Mammary microvascular endothelial cell (primary cell): ENCODE data around the genes CLEC6A, CLEC4D and RIMKLB.

GRCh38 chr12:6978429-6979341 is 8.0 kb downstream of the EMG1 start:
- RAMPAGE, long total RNA: no peak

GRCh38 chr12:7018898-7018990 is 468 bp upstream of the LPCAT3 start:
- RAMPAGE, long total RNA: no peak

GRCh38 chr12:7065073-7065428 is 4.5 kb downstream of the C1S start:
- RAMPAGE, long total RNA: no peak

- RAMPAGE, long total RNA: no peak
Observed at GRCh38 chr12:7090693-7091259, 1.5 kb downstream of the C1R start.

DNA sequence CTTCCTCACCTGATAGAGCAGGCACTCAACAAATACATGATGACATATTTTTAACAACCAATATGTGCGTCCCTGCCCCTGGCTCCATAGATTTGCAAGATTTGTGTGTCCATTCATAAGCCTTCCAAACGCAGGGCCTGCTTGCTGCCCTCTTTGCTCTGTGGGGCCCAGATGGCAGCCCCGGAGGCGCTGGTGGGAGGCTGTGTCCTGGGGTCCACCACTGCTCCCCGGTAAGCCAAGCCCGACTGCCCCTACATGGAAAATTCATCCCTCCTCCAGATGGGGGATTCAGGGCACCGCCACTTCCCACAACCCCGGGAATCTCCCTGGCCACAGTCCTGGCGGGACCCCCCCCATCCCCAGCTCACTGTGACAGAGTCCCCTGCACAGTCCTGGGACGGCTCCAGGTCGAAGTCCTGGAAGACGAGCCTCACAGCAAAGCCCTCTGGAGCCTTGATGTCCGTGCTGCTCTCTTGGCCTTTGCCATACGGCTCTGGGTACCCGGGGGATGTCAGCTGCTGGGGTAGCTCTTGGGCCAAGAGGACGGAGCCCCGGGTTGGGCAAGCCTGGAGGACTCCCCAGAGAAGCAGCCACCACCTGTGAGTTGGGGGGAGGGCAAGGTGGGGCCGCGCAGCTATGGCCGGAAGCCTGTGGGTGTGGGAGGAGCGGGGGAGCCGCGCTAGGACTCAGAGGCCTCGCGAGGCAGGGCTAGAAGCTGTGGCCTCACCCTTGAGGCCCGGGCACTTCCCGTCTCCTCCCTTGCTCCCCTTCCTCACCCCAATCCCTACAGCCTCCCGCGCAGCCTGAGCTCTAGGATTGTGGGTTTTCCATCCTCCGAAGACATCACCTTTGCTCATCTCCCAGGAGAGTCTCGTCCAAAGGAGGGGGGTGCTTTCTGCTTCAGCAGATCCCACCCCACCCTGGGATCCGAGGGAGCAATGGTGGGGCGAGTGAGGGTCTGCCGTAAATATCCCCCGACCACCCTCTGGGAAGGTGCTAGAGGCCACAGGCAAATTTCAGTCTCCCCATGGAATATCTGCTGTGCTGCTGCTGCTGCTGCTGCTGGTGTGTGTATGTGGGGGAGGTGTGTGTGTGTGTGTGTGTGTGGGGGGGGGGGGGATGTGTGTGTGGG is 765 bp downstream of the C1RL start:
- RAMPAGE, long total RNA: no peak

DNA sequence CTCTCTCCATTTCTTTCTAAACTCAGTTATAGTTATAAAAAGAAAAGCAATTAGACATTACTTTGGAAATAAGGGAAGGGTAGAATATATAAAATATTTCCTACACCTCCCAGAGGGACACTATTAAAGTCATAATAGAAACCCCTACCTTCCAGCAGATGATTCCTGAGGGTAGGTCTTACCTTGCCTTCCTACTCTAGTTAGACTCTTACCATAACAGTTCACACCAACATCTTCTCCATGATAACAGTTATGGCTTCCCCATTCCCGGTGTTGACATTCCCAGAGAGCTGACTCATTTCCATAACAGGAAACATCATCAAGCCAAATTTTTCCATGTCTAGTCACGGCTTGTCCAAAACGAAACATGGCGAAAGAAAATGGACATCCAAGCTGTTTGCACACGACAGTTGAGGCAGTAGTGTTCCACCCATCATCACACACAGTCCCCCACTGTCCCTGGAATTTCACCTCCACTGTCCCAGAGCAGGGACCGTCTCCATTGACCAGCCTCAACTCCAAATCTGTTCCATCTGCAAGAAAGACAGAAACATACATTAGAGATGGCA is 10.7 kb downstream of the CD163L1 start:
- RAMPAGE, long total RNA: start-site peak on the minus strand centred at position 242 of the sequence, 68 bp wide, 80 and 18 reads in 2 replicates

DNA sequence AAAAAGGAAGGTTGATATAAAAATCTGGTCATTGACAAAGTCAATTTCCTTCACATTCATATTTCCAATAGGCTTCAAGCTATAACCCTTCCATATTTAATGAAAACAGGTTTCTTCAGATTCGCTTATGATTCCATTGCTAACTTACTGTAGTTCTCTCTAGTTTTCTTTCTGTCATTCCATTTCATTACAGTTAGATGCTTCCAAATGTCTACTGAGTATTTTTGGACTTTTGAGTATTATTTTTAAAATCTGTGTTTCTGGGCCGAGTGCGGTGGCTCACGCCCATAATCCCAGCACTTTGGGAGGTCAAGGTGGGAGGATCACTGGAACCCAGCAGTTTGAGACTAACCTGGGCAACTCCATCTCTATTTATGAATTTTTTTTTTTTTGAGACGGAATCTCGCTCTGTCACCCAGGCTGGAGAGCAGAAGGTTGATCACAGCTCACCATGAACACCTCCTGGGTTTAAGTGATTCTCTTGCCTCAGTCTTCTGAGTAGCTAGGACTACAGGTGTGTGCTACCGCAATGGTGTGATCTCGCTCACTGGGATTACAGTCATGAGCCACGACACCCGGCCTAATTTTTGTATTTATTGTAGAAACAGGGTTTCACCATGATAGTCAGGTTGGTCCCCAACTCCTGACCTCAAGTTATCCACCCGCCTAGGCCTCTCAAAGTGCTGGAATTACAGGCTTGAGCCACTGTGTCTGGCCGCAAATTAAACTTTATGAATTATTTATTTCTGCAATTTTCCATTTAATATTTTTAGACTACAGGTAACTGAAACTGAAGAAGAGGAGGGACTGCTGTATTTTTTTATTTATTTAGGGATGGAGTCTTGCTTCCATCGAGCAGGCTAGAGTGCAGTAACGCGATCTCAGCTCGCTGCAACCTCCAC is 14.1 kb downstream of the SLC2A3 start:
- RAMPAGE, long total RNA: no peak

DNA sequence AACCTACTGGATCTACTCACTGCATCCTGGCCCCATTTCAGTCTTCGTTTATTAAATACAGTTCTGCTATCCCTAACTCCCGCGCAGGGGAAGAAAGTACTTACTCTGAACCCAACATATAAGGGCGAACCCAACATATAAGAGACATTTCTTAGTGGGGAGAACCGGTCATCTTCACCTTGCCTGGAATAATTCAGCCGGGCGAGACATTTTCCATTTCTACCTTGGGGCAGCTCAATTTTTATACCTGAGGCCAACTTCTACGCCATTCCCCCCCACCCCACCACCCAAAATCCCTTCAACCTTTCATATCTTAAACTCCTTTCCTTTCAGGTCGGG is 1.6 kb downstream of the SLC2A3 start:
- RAMPAGE, long total RNA: no peak

GRCh38 chr12:8031947-8032259 is 613 bp upstream of the FOXJ2 start:
- RAMPAGE, long total RNA: no peak

GRCh38 chr12:8243488-8244260 is 16.3 kb upstream of the FAM90A1 start:
- RAMPAGE, long total RNA: no peak

GRCh38 chr12:8452955-8453538 is 2.7 kb upstream of the CLEC6A start:
- RAMPAGE, long total RNA: no peak

- RAMPAGE, long total RNA: no peak
Observed at GRCh38 chr12:8455689-8456199, at the start of gene CLEC6A. TSS of gene CLEC6A (plus strand) at chr12:8455962.

DNA sequence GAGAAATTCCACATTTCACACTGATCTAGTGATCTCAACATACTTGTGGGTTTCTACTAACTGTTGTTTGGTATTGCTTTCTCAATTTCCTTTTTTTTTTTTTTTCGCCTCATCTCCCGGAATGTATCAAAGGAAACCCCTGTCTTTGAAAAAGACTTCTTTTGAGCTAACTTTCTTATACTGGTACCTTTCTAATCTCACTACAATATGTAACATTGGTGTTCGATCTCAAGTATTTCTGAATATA is at the start of gene CLEC4D:
Gene CLEC4D, plus strand, starts transcription at position 107 of the 247 bp plus-strand sequence.
- RAMPAGE, long total RNA: no peak

DNA sequence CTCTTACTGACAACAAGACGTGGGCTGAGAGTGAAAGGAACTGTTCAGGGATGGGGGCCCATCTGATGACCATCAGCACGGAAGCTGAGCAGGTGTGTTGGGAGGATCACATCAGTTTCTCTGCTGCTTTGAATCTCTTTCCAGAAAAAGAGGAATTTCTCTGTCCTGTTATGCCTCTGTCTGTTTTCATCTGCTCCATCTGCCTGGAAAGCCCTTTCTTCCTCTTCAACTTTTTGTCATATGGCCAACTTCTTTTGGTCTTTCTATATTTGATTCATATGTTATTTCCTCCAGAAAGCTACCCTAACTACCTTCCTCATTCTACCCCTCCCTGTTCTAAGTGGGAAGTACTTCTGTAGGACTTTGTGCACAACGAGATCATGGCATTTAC is 5.8 kb downstream of the CLEC4D start:
- RAMPAGE, long total RNA: no peak

- RAMPAGE, long total RNA: start-site peak on the plus strand at chr12:8697922-8698023, 438 and 47 reads in 2 replicates
Observed at GRCh38 chr12:8697675-8698446, at the start of gene RIMKLB. TSS of gene RIMKLB (plus strand) at chr12:8697991.

DNA sequence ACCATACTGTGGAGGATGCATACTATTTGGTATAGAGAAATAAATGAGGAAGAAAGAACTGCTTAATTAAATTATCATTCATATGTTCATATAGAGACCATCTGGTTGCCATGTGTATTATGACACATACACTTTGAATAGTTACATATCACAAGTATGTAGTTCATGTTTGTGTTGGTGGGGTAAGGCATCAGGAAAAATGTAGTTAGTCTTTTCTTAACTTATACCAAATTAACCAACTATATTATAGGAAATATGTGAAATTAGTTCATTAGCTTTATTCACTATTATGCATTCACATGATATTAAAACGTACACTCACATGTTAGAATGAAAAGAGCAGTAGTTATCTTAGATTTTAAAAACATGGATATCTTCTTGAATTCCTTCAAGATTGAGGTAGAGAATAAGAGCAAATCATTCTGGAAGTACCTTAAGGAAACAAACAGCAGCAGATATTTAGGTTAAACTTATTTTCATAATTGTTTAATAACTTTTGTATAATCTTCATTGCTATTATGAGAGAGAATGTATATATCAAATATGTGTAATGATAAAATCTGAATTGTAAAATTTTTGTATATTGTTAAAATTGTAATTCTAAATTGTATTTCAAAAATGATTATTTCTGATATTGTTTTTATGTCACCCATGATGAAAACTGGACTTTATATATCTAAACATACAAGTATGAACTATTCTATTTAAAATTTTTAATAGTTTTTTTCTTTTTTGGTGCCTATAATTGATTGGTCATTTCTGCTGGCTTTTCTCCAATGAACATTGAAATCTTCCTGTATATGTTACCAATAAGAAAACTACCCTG is 46.3 kb upstream of the A2ML1 start:
- RAMPAGE, long total RNA: no peak

GRCh38 chr12:8822981-8823870 is 805 bp downstream of the A2ML1 start:
- RAMPAGE, long total RNA: no peak

GRCh38 chr12:8950244-8950458 is 706 bp upstream of the M6PR start:
- RAMPAGE, long total RNA: no peak

DNA sequence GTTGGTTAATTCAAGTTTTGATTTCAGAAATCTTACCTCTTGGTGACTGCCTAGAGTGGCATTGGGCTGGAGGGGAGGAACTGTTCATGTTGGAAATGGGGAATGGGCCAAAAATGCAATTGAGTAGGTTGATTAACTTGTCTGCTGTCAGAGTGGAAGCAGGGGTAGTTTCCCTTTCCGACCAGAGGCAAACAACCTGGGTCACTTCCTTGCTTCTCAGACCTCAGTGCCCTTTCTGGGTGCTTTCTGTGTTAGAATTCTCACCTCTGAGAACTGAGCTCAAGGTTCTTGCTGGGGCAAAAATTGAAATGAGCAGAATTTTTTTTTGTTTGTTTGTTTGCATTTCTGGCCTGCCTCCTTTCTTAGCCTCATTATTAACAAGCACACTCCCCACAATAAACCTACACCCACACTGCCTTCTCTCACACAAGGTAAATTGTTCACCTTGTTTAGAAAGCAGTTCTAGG is 2.3 kb upstream of the M6PR start:
- RAMPAGE, long total RNA: no peak

DNA sequence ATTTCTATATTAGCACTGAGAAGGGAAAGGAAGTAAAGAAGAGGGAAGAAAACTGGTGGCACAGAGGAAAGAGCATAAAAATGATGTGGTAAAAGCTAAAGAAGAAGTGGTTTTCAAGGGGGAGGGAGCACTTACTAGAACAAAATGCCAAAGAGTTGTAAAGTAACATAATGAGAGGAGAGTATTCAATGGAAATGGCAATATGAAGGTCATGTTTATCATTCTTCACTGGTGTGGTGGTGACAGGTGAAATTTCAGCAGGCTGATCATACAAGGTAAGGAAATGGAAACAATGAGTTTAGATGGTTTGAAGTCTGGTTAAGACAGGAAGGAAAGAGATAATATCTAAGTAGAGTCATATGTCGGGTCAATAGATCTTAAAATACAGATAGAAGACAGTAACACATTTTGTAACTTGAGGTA is 35.6 kb downstream of the KLRG1 start:
- RAMPAGE, long total RNA: no peak